Measurements from ENCODE around the gene NVL.

DNA sequence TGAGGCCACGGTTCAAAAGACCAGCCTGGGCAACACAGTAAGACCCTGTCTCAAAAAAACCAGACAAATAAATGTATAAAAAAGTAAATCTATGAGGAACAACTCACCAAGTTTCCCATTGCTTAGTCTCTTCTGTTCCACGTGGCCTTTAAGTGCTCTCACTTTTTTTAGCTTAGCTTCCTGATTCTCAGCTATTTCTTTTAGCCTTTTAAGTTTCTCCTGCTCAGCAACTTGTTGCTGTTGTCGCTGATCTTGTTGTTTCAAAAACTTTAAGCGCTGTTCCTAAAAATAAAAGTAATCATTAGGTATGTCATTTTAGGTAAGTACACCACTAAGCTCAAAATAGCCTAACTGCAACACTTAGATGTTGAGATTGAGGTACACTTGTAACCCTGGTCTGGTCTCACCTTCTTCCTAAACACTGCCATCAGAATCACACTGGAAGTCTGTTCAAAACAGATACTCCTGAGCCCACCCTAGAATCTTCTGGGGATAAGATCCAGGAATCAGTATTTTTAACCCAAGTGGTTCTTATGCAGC is 41.6 kb downstream of the TP53BP2 start:
- PRO-cap: no peak

DNA sequence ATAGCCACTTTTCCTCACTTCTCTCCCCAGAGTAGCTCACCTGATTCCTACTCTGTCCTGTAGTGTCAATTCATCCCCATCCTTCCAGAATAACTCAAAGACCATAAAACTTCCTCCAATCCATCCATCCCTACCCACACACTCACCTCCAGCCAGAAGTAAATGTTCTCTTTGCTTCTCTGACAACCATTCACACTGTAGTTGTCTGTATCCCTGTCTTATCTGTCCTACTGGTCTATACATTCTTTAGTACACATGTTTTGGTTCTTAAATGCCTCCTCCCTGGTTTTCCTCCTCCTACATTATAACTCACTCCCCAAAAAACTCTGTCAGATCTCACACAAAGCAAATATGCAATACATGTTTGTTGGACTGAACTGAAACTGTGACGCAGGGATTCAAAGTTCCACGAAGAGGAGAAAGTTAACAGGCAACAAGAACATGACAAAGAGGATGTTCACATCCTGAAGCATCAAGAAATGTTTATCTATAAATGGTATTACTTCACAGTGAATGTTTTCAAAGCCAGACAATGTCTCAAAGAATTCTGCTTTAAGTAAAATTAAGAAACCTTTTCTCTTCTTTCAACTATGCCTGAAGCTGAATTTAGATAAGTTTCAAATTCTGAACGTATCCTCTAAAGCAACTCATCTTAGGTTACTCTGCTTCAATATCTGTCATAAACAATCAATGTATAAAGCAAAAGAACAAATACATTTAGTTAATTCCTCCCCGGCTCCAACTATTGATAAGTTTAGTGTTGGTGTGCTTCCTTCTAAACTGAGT is 10.9 kb downstream of the TP53BP2 start:
- PRO-cap: no peak

- PRO-cap: no peak
Observed at GRCh38 chr1:223962004-223962526, 116.3 kb upstream of the TP53BP2 start.

DNA sequence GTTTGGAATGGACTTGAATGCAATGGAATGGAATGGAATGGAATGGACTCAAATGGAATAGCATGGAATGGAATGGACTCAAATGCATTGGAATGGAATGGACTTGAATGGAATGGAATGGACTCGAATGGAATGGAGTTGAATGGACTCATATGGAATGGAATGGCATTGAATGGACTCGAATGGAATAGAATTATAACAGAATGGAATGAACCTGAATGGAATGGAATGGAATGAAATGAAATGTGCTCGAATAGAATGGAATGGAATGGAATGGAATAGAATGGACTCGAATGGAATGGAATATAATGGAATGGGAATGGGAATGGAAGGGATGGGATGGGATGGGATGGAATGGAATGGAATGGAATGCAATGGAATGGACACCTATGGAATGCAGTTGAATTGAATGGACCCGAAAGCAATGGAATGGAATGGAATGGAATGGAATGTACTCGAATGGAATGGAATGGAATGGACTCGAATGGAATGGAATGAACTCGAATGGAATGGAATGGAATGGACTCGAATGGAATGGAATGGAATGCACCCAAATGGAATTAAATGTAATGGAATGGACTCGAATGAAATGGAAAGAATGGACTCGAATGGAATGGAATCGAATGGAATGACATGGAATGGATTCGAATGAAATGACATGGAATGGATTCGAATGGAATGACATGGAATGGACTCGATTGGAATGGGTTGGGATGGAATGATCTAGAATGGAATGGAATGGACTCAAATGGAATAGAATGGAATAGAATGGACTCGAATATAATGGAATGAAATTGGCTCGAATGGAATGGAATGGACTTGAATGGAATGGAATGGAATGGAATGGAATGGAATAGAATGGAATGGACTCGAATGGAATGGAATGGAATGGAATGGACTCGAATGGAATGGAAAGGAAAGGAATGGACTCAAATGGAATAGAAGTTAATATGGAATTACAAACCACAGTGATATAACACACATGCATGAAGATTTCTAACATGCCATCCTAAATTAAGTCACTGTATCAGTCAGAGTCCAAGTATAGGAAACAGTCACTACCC is 98.0 kb upstream of the FBXO28 start:
- PRO-cap: no peak

- PRO-cap: bidirectional peak, plus-strand start at chr1:224330438, minus-strand start at chr1:224330139
Observed at GRCh38 chr1:224329487-224330271, at the start of gene NVL. NVL (minus strand) TSS chr1:224330172.

GRCh38 chr1:224732168-224733005 is 116.3 kb downstream of the CNIH3 start:
- PRO-cap: no peak

DNA sequence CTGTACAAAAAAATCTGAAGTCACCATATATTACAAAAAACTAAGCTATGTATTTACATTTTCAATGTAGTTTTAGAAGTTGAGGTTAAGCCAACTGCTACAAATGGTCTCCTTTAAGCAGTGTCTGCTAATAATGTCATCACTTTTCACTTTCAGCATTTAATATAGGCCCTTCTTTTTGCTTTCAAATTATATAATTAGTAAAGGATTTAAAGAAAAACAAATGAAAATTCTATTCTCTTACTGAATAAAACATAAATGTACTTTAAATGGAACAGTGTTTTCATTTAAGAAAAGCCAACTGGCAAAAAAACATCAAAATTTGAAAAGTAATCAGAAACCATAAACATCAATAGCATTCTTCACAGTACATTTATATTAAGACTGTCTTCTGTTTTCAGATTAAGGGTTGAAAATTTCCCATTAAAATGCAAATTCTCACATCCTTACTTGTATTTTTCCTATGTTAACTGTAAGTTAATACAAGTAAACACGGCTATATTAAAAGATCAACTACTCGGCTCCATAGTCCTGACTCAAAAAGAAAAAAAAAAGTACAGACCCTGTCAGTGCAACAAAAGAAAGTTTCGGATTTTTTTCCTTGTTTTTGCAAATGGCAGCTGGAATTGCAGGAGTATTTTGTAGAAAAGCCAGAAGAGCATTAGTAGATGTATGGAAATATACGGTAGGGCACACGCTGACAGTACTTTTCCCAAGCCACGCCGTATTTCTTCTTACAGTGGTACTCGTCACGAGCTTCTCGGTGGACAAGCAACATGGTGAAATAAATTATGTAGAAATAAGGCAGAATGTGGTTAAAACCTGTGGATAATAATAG is 25.0 kb downstream of the LBR start:
- PRO-cap: no peak

DNA sequence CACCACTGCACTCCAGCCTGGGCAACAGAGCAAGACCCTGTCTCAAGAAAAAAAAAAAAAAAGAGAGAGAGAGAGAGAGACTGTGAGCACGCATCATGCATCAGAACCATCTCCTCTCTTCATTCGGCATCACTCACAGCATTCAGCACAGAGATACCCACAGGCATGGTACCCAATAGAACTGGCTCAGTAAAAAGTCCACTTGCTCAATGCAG is 11.8 kb downstream of the LBR start:
- PRO-cap: no peak

DNA sequence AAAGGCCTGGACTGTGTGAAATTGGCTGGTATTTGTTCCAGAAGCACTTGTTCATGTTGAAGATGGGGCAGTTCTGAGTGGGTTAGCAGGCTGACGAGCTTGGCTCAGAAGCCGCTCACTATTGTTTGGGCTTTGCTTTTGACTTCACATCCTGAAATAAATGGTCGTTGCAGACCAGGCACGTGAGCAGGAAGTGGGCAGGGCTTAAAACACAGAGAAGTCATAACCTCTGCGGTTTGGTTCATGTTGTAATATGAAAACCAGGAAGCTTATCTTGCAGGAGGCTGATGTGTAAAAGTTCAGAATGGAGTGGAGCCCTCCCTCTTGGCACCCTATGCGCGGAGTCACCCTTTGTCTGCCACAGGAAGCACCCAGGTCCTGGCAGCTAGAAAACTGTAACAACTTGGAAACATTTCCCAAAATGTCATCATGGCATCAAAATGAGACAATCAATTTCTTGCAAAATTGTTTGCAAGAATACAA is 17.1 kb upstream of the LBR start:
- PRO-cap: no peak

- PRO-cap: no peak
Observed at GRCh38 chr1:225447423-225448594, 20.0 kb upstream of the LBR start.

GRCh38 chr1:225460020-225460592 is 32.3 kb upstream of the LBR start:
- PRO-cap: no peak

DNA sequence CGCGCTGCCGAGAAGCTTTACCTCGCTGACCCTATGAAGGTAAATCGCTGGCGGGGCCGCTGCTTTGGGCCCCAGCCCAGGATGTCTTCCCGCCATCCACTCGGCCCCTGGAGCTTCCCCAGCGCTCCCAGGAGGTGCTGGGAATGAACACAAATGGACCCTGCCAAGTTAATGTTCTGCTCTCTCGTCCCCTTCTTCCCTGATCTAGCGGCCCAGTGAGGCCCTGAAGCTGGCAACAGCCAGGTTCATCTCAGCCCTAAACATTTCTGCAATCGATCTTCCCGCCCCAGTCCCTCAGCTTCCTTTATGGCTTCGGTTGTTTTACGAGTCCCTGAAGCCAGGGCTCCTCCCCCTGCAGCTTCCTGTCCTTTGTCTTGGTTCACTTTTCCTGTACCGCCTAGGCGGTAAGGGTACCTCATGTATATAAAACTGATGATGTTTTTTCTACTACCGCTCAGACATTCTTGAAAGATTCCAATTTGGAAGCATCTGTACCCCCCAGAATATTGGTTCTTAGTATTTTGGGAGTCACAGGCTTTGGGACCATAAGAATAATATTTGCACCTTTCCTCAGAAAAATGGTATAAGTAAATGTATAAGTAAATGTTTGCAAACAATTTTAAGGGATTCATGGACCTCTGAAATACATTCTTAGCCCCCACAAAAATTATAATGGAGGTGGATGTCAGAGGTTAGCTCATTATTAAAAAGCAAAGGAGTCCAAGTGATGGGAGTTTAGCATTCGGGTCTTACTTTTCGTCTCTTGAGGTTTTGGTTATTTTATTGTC is 542 bp downstream of the SRP9 start:
- PRO-cap: unidirectional peak, minus-strand start at position 306 of the sequence

DNA sequence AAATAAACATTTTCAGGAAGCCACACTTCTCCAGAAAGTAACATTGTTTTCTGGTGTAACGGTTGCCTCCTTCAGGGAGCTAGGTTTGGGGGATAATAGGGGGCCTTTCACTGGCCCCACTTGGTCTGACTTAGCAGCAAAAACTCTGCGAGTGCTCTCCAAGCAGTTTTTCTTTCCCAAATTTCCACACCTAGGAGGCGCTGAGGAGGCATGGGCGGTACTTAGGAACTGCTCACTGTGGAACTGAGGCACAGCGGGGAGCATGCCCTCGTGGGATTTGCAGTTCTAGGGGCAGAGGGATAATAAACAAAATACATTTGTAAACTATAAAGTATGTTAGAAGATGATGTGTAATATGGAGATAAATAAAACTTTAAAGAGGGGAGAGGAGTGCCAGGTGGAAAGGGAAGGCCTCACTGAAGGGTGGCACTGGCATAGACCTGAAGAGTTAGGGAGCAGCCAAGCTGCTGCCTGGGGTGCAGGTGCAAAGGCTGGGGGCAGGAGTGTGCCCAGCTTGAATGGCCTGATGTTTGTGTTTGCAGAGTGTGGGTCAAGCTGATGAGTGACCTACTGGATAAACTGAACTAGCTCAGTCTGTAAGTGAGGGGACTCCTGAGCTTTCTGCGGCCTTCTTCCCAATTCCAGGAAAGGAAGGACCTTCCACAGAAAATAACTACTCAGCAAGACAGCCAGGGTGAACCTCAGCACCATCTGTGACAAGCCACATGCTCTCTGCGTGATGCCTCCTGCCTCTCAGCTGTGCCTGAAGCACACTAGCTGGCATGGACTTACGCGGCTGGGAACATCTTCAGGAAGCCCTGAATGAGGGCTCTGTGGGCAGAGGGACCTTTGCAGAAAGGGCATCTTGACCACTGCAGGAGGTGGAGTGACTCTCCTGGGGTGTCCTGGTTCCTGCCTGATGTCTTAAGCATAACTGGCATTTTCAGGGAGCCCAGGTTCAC is 2.0 kb downstream of the EPHX1 start:
- PRO-cap: no peak

DNA sequence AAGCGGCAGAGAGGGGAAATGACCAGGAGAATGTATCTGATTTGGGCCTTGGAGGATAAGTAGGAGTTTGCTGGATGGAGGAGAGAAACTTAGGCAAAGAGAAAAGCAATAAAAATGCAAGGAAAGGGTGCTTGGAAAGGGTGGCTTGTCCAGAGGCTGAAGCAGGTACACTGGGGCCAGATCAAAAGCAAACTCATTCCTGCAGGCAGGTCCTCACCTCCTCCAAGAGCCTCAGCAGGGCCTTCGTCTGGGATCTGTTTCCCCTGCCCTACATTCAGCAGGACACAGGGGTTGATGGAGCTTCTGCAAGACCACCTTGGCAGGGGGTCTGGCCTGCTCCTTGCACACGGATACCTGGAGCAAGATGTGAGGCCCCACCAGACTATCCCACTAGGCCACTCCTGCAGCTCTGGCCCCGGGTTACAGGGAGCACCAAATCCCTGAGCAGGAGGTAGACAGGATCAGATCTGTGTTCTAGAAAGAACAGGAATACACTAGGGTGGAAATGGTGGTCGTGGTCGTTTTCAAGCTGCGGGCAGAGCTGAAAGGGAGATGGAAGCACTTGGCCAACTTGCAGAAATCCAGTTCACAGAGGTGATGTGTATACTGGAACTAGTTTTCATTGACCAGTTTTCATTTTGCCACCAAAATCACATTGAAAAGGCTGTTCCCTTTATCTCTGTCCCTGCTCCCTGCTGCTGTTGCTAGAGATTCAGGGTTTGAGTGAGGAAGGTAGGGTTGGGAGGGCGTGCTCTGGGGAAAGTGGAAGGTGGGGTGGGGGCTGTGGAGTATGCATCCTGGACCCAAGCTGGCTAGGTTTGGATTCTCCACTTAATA is 33.5 kb downstream of the EPHX1 start:
- PRO-cap: no peak

GRCh38 chr1:225847526-225848325 is 34.5 kb downstream of the TMEM63A start:
- PRO-cap: no peak

DNA sequence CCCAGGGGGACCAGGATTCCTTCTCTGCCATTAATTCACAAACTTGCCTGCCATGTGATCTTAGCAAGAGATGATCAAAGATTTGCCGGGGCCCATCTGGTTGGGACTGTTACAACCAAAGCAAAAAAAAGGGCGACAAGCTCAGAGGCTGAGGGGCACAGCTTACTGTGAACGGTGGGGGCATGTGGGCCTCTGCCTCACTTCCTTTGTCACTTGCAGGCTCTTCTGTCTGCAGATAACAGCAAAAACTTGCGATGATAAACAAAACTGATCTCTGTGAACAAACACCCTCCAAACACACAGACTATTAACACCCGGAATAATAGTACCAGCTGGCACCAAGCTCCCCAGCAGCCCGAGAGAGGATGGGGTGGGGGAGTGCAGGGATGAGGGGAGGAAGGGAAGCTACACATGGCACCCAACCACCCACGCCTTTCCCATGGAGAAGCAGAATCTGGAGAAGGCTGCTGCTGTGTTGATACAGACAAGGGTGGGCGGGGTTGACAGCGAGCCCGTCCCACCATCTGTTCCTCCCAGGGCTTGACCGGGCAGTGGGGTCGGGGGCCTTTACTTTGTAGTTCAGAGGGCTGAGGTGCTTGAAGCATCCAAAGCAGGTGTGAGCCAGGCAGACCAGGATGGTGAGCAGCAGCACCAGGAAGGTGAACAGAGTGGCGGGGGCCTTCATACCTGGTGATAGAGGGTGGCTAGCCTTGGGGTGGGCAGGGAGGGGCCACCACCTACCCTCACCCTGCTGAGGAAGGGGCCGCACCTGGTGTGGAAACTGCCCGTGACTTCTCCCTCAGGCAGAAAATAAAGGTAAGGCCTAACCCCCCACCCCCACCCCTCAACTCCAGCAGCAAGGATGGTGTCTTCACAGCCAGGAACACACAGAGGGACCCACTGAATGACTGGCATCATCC is 33.6 kb downstream of the TMEM63A start:
- PRO-cap: no peak

DNA sequence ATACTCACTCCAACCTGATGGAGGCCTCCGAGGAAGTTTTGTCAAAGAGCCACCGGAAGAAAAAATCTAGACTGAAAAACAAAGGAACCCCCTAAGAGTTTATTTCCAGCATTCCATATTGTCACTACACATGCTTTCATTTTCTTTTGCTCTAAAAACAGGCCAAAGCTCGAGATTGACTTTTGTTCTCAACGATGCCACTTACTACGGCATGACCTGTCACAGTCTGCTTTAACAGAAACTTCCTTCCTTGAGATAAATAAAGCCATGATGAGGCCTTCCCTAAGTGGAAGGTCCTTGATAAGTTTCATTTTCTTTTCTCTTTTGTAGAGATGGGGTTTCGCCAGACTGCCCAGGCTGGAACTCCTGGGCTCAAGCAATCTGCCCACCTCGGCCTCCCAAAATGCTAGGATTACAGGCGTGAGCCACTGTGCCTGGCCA is 26.3 kb downstream of the TMEM63A start:
- PRO-cap: no peak

DNA sequence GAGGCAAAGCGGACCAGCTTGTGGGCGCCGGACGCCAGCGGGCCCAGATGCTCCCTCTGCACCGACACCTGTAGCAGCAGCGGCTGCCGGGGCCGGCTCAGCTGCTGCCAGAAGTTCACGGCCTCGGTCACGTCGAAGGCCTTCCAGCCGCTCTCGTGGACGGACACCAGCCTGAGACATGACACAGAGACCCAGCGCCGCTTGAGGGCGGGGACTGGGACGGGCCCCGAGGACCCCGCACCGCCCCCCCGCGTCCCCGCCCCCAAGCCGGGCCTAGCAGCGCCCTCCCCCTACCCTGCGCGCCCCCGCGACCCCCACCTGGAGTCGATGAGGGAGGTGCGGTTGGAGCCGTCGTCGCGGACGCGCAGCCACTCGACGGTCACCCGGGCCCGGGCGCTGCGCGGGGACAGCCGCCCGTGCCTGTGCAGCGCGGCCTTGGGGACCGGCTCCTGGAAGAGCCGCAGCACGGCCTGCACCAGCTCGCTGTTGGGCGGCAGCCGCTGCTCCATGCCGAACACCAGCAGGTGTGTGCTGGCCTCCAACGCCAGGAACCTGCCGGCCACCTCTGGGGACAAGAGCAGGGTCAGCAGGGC is 1.4 kb downstream of the LEFTY1 start:
- PRO-cap: no peak

GRCh38 chr1:225939470-225940031 is 1.5 kb downstream of the LEFTY2 start:
- PRO-cap: no peak

DNA sequence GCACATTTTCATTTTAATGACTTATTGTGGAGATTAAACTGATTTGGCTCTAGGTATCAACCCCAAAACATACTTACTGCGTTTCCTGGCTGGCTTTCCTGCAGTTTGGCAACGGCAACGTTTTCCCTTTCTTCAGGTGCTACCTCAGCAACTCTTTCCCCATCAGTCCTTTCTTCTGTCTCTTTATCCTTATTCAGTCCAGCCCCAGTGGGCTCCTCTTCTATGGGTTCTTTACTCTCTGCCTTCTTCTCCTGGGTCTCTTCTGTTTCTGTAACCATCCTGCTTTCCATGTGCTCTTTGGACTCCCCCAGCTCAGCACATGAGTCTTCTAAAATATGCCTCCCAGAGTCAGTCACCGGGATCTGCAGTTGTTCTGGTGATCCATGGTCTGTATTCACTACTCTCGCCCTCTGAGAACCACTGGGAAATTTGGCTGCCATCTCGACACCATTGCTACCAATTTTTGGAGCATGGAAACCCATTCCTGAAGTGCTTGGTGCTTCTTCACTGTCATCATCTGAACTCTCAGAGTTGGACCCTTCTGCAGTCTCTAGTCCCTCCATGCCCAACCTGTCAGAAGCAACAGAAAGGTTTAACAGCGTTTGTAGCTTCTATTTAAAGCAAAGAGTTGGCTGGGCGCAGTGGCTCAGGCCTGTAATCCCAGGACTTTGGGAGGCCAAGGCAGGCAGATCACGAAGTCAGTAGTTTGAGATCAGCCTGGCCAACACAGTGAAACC is 11.2 kb downstream of the SDE2 start:
- PRO-cap: no peak

Data from left common carotid artery plus branches (tissue), 1 donor.